Measurements from ENCODE around the gene SFTPA1.

GRCh38 chr10:79098373-79098705, 29.6 kb downstream of the ZMIZ1 start:
- PRO-cap: no peak

DNA sequence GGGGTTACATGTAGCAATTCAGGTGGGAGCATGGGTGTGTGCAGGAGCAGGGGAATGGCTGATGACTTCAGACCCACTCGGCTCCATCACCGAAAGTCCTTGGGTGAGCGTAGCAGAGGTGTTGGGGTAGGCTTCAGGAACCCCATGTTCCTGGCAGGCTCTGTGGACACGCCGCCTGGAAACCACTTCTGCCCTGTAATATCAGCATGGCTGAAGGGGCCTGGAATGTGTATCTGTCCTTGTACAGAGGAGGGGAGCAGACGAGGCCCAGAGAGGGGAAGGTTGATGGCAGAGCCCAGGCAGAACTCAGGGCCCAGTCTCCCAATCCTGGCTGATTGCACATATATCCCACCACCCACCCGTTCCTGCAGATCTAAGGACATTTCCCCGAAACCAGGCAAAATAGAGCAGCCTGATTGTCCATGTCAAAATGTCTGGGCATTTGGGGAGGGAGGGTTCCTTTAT, 43.6 kb downstream of the ZMIZ1 start:
- PRO-cap: no peak

- PRO-cap: no peak
Observed at GRCh38 chr10:79132899-79133365, 64.2 kb downstream of the ZMIZ1 start.

DNA sequence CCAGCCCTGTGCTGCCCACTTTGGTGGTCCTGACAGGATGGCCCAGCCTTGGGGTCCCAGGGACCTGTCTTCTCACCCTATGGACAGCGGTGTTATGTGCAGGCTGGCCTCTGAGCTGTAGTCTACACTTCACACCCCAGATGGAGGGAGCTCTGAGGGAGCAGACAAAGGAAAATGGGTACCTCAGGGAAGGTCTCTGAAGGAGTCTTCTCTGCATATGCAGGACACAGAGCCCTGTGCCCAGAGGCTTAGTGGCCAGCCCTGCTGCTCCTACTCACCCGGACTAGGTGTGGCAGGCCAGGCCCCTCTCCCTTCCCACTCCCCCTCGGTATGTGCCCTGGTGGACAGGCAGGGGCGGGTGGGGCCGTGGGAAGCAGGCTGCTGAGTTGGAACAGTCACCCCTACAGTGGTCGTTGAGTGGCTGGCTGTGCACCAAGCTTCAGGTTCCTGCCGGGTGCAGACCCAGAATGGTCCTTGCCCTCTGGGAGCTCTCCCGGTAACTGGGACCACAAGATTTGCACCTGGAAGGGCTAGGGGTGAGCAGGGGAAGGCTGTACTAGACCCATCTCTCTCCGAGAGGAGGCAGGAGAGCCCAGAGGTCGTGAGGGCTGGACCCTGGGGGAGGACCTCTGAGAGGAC, 68.5 kb downstream of the ZMIZ1 start:
- PRO-cap: no peak

- PRO-cap: no peak
Observed at GRCh38 chr10:79141519-79142745, 73.2 kb downstream of the ZMIZ1 start.

- PRO-cap: no peak
Observed at GRCh38 chr10:79184024-79184813, 115.5 kb downstream of the ZMIZ1 start.

DNA sequence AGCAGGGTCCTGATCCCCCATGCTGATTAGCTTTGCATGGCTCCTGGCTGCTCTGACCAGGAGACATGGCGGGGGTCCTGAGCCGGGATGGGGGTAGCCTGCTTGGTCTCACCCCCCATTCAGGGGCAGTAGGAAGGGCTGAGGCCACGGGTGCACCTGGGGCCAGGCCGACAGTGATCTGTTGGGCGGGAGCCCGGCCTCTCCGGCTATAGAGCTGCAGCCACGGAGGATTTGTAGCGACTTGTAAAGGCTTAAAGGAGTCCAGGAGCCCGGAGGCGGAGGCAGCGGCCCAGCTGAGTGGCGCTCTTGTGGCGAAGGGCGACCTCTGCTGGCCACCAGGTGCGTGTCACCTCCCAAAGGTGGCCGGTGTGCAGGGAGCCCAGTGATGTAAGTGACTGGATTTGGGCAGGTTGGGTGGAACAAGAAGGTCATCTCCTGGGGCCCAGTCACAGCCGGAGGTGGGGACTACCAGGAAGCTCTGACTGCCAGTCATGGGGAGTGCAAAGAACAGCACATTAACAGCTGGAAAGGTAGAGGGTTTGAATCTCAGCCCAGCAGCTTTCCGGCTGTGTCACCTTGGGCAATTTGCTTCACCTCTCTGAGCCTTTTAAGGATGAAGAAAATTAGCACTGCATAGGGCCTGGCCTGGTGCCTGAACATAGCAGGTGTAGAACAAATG, 126.7 kb downstream of the ZMIZ1 start:
- PRO-cap: no peak

- PRO-cap: no peak
Observed at GRCh38 chr10:79224220-79224898, 122.9 kb upstream of the PPIF start.

DNA sequence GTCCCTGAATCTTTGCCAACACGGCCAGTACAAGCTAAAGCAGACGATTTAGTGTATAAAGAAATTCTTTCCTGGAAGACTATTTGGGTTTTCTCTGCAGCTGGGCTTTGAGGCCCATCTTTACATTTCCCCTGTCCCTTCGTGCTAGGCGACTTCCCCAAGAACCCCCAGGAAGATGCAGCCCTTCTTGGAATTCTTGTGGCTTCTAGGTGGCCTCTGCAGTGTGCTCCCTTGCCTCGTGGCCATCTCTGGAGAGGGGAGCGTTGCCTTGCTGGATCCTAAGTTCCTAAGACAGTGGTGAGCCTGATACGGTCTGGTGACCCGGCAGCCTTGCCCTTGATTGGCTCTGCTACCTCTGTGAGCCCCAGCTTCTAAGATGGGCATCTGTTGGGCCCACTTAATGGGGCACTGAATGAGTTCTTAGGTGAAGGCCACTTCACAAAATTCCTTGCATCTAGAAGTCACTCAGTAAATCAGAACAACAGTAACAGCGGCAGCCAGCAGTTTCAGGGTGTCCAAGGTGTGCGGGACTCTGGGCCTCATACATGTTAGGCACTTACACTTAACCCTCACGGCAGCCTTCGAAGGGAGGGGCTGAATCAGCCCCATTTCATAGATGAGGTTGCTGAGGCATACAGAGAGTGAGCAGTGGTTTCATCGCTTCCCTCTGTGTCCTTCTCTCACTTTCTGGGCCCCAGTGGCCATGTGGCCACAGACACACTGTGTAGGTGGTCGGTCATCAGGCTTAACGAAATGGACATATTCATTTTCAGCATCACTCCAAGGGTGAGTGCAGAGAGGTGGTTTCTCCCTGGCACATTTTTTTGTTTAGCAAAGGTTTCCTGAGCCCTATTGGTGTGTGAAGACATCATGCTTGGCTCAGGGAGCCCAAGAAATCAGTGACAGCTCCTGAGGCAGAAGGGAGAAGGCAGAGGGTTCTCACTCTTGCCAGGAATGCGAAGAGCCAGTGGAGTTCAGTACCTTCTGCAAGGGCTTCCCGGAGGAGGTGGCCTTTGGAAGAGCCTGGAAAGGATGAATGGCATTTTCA, 62.1 kb upstream of the PPIF start:
- PRO-cap: no peak

- PRO-cap: no peak
Observed at GRCh38 chr10:79298703-79299777, 48.2 kb upstream of the PPIF start.

DNA sequence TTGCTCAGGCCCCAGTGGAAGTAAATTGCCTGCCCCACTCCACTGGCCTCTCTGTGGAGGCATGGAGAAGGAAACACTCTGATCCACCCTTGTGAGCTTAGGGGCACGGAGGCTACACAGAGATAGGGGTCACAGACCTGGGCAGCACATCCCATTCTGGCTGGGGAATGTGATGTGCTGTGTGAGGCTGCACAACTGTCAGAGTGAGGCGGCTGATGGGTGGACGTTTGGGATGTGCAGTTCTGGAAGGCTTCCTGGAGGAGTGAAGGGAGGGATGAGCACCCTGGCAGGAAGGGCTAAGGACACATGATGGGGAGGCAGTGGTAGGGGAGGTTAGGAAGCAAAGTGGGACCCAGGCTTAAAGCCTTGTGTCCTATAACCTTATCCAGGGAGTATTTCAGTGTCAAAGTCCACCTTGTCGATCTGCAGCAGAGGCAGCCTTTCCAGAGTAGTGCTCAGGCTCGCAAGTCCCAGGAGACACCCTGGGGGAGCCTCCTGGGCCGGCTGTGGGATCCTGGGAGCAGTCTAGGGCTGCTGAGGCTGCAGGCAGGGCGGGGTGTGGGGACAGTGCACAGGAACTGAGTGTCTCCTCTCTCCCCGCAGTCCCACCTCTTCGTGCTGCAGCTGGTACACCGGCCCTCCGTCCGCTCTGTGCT, 45.6 kb upstream of the PPIF start:
- PRO-cap: no peak

DNA sequence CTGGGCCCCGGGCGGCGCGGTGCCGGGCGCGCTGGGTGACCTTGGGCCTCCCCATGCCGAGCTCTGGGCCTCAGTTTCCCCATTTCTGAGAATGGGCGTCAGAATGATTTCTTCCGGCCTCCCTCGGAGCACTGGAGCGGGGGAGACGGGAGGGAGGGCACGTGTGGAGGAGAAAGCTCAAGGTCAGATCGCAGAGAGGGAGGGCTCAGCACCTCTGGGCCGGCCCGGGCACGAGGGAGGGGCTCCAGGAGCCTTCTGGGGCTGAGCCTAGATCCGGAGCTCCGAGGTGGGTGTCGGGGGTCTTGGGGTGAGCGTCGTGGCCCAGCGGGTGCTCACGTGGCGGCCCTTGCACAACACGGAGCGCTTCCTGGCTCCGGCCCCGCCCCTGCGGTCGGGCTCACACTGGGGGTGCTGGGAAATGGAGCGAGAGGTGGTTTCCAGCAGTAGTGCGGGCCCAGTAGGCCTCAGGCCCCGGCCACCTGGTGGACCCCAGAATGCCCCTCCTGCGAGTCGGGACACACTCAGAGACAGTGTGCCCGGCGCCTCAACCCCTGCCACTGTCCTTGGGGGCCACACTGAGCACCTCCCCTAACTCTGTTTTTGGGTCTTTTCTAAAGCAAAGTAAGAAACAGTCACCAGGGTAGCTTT, 653 bp downstream of the PPIF start:
- PRO-cap: no peak

GRCh38 chr10:79380114-79380805, 33.0 kb downstream of the PPIF start:
- PRO-cap: no peak

DNA sequence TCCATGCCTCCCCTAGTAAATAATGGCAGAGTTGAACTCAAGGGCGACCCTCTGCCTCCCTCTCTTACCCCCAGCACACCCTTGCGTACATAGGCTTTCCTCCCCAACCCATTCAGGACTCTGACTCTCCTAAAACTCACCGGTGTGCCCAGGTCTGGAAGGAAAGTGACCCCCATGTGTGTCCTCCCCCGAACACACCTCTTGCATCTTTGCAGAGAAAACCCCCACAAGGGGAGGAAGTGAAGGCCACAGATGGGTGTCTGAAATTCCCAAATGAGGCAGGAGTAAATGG, 1.5 kb downstream of the ZCCHC24 start:
- PRO-cap: no peak

DNA sequence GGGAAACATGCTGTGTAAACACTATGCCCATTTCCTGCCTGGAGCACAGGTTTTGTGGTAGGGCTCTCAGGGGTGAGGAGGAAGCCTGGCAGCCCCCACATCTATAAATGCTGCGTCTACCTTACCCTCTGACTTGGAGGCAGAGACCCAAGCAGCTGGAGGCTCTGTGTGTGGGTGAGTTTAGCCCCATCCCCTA, at the start of gene SFTPA1:
Gene SFTPA1, plus strand, starts transcription at position 131 of the 196 bp plus-strand sequence.
- PRO-cap: no peak

GRCh38 chr10:79981402-79981932, 32.6 kb upstream of the SFTPD start:
- PRO-cap: no peak

- PRO-cap: no peak
Observed at GRCh38 chr10:80167044-80167386, 34.5 kb downstream of the PLAC9 start.

DNA sequence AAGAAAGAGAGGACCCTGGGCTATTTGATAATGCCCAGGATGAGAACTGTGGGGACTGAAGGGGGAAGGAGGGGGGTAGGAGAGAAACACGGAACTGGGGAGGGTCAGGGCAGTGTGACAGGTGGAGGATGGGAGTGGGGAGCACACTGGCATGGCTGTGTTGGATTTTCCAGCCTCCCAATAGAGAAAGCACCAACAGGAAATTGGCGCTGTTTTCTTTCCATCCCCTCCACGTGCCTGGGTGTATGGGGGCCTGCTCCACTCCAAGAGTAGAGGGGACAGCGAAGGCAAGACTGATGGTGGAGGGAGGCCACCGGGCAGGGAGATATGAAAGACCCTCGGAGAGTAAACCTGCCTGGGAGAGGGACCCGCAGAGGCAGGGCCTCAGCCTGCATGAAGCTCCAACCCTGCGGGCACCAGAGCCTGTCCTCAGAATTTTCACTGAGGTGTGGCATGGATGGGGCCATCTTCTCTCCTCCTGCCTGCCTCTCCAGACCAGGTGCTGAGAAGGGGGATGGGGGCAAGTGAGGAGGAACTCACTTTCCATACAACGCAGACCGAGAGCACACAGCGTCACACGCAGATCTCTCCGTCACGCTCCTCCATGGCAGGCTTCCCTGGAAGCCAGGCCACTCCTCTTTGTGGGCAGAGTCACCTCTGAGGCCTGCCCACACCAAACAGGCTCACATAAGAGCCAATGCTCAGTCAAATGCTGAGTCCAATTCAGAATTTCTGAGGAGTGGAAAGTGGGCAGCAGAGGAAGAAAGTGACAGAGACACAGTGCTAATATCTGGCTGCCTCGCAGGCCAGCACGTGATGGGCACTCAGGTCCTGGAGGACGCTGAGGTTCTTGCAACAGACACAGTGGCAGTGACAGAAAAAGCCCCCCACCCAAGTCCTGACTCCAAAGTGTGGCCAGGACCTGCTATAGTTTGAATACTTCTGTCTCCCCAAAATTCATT, 18.8 kb downstream of the ANXA11 start:
- PRO-cap: no peak

- PRO-cap: no peak
Observed at GRCh38 chr10:80290827-80291291, 1.4 kb upstream of the MAT1A start.

GRCh38 chr10:80460683-80461475, 6.8 kb downstream of the TSPAN14 start:
- PRO-cap: bidirectional peak, plus-strand start at chr10:80460931, minus-strand start at chr10:80460835; bidirectional peak, plus-strand start at chr10:80460963, minus-strand start at chr10:80461060